Heart left ventricle (tissue), 7 donors: ENCODE results near the gene PRLH.

DNA sequence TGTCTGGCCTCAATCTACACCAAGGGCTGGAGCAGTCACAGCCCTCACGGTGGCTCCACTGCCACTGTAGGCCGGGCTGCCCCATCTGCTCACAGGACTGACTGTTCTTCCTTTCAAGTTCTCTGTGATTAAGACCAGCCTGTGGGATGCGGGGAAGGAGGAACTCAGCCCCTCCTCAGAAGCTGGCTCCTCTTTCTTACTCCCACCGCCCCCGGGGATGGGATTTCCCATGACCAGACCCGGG lies 106.0 kb downstream of the COPS8 start:
- PRO-cap, 6 experiments, result no peak in any of the 6 experiments
- RAMPAGE, long total RNA, 2 experiments, result no peak in any of the 2 experiments
- RRBS, result no CpG with 5 or more reads among the region's 6 CpGs

- PRO-cap, 6 experiments, result no peak in any of the 6 experiments
- RAMPAGE, long total RNA, 2 experiments, result no peak in any of the 2 experiments
- RRBS, result no CpG with 5 or more reads among the region's 10 CpGs
Measured at GRCh38 chr2:237222059-237222599, 136.4 kb downstream of the COPS8 start.

DNA sequence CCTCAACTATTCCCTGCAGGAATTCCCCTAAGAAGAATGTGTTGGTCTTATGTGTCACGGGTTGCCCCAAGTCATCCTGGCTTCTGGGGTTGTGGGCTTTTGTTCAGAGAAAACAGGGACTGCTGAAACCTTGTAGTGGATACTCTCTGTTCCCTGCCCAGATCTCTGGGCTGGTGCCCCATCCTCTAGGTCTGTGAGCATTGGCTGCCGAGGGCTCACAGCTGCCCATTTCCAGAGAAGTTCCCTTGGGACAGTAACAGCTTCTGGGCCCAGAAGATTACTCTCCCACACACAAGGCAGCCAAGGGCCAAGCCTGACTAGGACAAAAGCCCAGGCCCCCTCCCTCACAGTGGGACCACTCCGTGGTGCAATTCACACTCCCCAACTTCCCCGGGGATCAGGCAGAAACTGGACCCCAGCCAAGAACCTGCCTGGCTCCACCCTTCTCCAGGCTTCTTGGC lies 137.8 kb downstream of the COPS8 start:
- PRO-cap, 6 experiments, result no peak in any of the 6 experiments
- RAMPAGE, long total RNA, 2 experiments, result no peak in any of the 2 experiments
- RRBS, result no CpG with 5 or more reads among the region's 4 CpGs

DNA sequence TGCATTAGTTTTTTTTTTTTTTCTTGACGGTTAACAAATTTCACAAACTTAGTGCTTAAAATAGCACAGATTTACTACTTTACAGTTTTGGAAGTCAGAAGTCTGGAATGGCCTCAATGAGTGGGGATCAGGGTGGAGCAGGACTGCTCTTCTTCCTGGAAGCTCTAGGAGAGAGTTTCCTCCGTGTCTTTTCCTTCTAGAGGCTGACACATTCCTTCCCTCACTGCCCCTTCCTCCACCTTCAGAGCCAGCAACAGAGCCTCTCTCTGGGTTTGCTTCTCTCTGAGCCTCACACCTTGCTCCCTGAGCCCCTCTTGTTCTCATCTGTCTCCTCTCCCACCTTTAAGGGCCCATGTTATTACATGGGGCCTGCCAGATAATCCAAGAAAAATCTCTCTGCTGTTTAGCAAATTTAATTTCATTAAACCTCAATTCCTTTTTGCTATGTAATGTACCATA lies 117.1 kb downstream of the COL6A3 start:
- PRO-cap, 6 experiments, result no peak in any of the 6 experiments
- RAMPAGE, long total RNA, 2 experiments, result no peak in any of the 2 experiments
- RRBS, result no CpG with 5 or more reads among the region's 2 CpGs

DNA sequence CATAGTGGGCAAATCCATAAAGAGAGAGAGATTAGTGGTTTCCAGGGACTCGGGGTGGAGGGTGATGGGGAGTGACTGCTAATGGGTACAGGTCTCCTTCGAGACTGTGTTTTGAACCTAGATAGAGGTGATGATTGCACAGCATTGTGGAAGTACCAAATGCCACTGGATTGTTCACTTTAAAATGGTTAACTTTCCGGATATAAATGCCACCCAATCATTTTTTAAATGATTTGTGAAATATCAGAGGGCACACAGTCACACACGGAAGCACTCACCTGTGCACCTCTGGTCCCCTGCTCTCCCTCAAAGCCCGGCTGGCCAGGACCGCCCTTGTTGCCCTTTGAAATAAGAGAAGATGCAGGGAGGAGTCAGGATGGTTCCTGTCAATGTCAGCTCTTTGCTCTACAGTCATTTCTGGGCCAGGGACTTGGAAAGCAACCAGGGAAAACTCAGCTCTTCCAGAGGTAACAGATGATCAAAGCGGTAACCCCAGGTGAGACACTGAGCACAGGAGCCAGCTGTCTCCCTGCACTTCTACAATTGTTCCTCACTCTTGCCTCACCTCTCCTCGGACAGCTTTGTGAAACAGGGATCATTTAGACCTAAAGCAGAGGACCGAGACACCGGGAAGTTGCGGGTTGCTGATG lies 60.8 kb downstream of the COL6A3 start:
- PRO-cap, 6 experiments, result no peak in any of the 6 experiments
- RAMPAGE, long total RNA, 2 experiments, result start-site peak on the minus strand in 1 of 2 experiments, centred at position 307 of the sequence, 56 reads per replicate
- RRBS, result 60% methylated on average over 4 of the region's 11 CpGs

GRCh38 chr2:237371670-237372164 lies 42.2 kb downstream of the COL6A3 start:
- PRO-cap, 6 experiments, result no peak in any of the 6 experiments
- RAMPAGE, long total RNA, 2 experiments, result no peak in any of the 2 experiments
- RRBS, result 60% methylated on average over 1 of the region's 28 CpGs

- PRO-cap, 6 experiments, result no peak in any of the 6 experiments
- RAMPAGE, long total RNA, 2 experiments, result no peak in any of the 2 experiments
- RRBS, result no CpG with 5 or more reads among the region's 10 CpGs
Measured at GRCh38 chr2:237405340-237405814, 8.6 kb downstream of the COL6A3 start.

GRCh38 chr2:237434722-237435408 lies 20.9 kb upstream of the COL6A3 start:
- PRO-cap, 6 experiments, result no peak in any of the 6 experiments
- RAMPAGE, long total RNA, 2 experiments, result no peak in any of the 2 experiments
- RRBS, result no CpG with 5 or more reads among the region's 17 CpGs

DNA sequence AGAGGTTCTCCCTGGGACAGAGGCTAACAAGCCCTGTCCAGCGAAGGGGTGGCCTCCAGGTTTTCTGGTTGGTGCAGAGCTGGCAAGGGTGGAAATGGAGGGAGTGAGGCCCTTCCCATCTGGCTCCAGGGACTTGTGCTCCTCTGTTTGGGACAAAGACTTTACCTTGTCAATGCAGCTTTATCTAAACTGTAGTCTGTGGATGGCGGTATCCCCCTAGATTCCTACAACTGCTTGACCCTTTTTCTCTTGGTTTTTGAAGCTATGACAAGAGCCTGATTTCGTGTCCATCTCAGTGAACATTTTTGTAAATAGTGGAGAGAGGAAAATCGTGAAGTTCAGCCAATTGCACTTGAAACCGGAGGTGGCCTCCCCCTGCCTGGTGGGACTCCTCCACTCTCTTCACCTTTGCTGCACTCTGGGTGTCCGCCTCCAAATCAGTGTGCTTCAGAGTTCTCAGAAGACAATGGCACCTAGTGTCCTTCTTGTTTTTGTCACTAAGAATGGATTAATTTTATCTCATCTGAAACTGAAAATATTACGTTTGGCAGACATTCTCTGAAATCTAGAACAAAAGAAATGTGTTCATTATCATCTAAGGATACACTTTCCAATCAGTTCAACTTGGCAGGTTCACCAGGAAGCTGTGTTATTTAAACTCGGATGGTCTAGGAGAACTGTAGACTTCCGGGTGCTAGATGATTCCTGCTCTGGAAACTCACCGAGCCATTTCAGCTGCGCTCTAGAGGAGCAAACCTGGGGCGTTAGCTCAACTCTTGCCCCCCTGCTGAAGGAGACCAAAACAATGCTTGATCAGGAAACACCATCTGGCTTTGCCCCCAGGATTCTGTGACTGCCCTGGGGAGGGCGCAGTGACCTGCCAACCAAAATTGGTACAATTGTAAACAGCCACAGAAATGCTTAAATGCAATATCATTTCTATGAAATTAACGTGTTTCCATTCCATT lies 22.6 kb downstream of the MLPH start:
- PRO-cap, 6 experiments, result no peak in any of the 6 experiments
- RAMPAGE, long total RNA, 2 experiments, result no peak in any of the 2 experiments
- RRBS, result no CpG with 5 or more reads among the region's 14 CpGs

DNA sequence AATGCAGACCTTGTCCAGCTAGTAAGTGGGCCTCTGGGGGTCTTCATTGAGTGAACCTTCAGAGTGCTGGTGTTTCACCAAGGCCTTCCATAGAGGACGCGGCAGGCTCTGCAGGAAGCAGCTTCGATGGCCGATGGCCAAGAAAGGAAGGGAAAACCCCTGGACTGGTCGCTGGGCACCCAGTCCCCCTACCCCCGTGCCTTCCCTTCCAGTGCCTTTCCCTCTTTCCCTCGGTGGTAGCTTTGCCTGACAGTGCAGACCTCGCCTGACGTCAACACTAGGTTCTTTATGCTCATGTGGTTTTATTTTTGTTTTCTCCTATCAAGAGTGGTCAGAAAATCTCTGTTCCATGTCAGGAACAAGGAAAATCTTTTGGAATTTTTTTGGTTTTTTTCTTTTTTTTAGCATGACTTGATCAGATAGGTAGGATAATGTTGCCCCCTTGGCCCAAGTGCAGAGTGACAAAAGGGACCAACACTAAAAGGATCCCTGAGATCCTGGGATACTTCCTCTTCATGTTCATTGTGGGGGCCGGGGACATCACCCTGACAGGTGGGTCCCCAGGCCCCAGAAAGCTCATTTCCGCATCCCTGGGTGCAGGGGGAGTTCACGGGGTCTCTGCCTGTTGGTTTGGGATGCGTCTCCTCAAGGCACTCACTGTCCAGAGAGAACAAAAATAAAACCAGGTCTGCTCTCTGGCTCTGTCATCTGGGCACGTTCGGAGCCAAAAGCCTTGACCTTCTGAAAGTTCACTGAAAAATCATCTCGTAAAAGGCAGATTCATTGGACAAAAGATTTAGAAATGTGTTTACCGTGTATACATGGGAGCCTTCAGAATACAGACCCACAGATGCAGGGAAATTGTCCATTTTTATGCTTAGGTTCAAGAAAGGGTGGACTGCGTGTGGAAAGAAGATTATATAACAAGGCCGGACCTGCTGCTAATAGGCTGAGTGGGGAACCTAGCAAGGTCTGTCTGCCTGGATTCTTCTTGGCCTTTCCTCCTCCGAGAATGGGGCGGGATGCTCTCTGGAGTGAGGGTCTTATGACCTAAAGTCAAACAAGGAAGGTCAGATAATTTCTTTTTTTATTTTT lies 26.5 kb downstream of the MLPH start:
- PRO-cap, 6 experiments, result no peak in any of the 6 experiments
- RAMPAGE, long total RNA, 2 experiments, result no peak in any of the 2 experiments
- RRBS, result no CpG with 5 or more reads among the region's 21 CpGs

DNA sequence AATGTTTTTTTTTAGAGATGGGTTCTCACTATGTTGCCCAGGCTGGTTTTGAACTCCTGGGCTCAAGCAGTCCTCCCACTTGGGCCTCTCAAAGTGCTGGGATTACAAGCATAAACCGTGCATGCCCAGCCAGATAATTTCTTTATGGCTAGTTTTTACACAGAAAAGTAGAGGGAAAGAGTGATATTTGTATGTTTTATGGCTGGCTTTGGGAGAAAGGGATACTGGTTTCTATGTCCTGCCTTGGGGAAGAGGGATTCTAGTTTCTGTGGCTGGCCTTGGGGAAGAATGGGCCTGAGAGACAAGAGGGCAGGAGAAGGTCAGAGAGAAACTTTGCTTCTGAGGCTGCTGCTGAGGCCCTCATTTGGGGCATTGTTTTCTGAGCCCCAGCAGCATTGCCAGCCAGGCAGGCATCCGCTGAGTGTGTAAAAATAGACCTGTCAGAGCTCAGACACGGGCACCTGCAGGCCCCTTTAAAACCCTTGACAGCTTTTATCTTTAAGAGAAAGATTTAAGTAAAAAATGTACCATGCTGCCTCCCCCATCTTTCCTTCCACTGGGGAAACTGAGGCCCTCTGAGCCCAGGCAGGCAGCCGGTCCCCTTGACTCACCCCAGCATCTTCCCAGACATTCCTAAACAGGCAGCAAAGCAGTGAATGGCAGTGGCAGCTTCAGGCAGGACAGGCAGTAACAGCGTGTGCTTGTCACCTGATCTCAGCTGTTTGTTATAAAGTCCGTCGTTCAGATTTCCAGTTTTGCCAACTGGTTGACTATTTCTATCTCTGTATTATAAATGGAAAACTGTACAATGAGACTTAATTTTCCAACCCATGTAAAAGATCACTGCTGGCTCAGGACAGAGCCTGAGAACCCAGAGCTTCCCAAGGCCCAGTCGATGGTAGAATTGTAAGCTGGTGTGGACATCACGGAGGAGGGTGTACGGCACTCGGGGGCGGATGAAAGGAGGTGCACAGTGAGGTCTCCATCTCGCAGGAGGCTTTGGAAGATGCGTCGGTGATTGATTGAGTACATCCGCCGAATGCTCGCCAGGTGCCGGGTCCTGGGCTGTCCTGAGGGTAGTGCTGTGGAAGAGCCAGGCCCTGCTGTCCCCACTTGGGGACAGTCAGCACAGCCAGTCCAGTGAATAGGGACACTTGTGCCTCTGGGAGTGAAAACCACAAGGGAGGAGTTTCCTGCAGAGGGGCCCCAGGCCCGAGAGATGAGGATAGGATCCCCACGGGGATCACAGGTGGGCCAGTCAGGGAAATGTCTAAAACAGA lies 27.7 kb downstream of the MLPH start:
- PRO-cap, 6 experiments, result no peak in any of the 6 experiments
- RAMPAGE, long total RNA, 2 experiments, result no peak in any of the 2 experiments
- RRBS, result no CpG with 5 or more reads among the region's 21 CpGs

GRCh38 chr2:237517500-237518150 lies 30.6 kb downstream of the MLPH start:
- PRO-cap, 6 experiments, result no peak in any of the 6 experiments
- RAMPAGE, long total RNA, 2 experiments, result no peak in any of the 2 experiments
- RRBS, result no CpG with 5 or more reads among the region's 3 CpGs

- PRO-cap, 6 experiments, result no peak in any of the 6 experiments
- RAMPAGE, long total RNA, 2 experiments, result no peak in any of the 2 experiments
- RRBS, result no CpG with 5 or more reads among the region's 4 CpGs
Measured at GRCh38 chr2:237518151-237518839, 31.2 kb downstream of the MLPH start.

GRCh38 chr2:237566426-237566696 lies at the start of gene PRLH:
Gene PRLH (plus strand): TSS chr2:237566574.
- PRO-cap, 6 experiments, result no peak in any of the 6 experiments
- RAMPAGE, long total RNA, 2 experiments, result no peak in any of the 2 experiments
- RRBS, result no CpG with 5 or more reads among the region's 10 CpGs

DNA sequence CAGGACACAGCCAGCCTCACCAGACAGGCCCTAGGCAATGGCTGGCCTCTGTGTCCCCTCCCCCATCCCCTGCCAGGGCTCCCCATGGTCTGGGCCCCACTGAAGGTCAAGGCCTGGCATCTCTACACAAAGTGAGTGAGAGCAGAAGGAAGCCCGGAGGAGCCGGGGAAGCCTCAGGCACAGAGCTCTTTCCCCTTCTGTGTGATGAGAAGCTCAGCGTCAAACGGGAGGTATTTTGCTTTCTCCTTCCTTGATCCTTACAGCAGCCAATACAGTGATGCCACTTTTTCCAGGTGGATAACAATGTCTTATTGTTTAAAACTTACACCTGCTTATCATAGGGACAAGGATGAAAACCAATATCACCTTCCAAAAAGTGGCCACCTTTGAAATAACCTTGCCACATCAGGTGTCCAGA lies 6.5 kb downstream of the PRLH start:
- PRO-cap, 6 experiments, result no peak in any of the 6 experiments
- RAMPAGE, long total RNA, 2 experiments, result no peak in any of the 2 experiments
- RRBS, result no CpG with 5 or more reads among the region's 4 CpGs

DNA sequence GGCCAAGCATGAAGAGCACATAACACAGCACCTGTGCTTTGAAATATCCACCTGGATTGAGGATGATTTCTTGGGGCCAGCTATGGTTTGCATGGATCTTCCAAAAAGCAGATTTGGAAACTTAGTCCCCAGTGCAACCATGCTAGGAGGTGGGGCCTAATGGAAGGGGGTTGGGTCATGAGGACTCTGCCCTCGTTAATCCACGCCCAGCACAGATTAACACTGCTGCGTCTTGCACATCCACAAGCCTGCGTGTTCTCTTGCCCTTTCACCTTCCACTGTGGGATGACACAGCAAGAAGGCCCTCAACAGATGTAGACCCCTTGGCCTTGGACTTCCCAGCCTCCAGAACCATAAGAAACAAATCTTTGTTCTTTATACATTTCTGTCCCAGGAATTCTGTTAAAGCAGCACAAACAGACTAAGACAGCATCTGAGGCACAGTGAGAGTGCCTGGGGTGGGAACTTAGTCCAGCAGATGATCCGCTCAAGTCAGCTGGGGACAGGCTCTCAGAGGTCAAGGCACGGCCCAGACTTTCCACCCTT lies 2.5 kb downstream of the RAB17 start:
- PRO-cap, 6 experiments, result no peak in any of the 6 experiments
- RAMPAGE, long total RNA, 2 experiments, result no peak in any of the 2 experiments
- RRBS, result no CpG with 5 or more reads among the region's 6 CpGs

- PRO-cap, 6 experiments, result no peak in any of the 6 experiments
- RAMPAGE, long total RNA, 2 experiments, result no peak in any of the 2 experiments
Measured at GRCh38 chr2:237614293-237614545, 13.2 kb upstream of the LRRFIP1 start.

DNA sequence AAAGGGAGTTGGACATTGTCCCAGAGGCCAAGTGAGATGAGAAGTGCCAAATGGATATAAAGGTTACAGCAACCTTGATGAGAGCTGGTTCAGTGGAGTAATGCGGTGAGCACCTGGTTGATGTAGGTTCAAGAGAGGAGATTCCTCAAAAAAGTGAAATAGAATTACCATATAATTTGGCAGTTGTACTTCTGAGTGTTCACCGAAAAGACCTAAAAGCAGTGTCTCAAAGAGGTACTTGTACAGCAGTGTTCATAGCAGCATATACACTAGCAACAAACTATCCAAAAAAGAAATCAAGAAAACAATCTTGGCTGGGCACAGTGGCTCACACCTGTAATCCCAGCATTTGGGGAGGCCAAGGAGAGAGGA lies 25.0 kb downstream of the LRRFIP1 start:
- PRO-cap, 6 experiments, result no peak in any of the 6 experiments
- RAMPAGE, long total RNA, 2 experiments, result no peak in any of the 2 experiments
- RRBS, result no CpG with 5 or more reads among the region's 2 CpGs

GRCh38 chr2:237711211-237712005 lies 84.0 kb downstream of the LRRFIP1 start:
- PRO-cap, 6 experiments, result no peak in any of the 6 experiments
- RAMPAGE, long total RNA, 2 experiments, result no peak in any of the 2 experiments
- RRBS, result no CpG with 5 or more reads among the region's 35 CpGs

DNA sequence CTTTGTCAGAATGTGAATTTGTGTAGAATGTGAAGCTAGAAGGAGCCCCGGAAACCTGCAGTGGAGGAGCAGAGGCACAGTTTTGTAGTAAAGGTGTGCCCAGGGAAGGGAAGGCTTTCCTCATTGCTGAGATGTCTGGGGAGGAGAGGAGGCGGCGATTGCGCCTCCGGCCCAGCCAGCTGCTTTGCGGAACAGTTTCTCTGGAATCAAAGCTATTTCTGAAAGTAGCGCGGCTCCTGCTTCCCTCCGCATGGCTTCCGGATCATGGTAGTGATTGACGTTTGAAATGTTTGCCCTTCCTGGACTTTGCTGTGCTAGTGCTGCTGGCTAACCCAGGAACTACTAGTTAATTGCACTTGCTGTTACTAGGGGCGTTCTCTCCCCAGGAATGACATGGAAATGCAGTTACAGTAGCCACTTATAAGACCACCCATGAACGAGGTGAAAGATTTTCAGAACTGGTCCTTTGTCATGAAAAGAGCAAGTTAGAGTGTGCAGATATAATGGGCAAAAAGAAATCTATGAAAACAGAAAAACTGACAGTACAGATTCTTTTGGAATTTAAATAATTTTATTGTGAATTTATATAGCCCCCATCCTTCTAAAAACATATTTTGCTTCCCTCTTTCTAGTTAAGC lies 82.9 kb upstream of the RBM44 start:
- PRO-cap, 6 experiments, result peak in 2 of 6 experiments; most common plus-strand start position 365 of the sequence (in 1); most common minus-strand start position 191 of the sequence (in 1)
- RAMPAGE, long total RNA, 2 experiments, result no peak in any of the 2 experiments
- RRBS, result 2% methylated on average over 10 of the region's 13 CpGs